ENCODE measurements around the genes EGFL6, GEMIN8 and PIR.

- PRO-cap, result no peak
Observed at GRCh38 chrX:11135122-11135838, 24.1 kb downstream of the HCCS start.

- PRO-cap, result no peak
Observed at GRCh38 chrX:11316051-11316718, 23.0 kb downstream of the AMELX start.

- PRO-cap, result bidirectional peak, plus-strand start at chrX:11757794, minus-strand start at chrX:11757724
Observed at GRCh38 chrX:11757403-11757959, 556 bp upstream of the MSL3 start.

DNA sequence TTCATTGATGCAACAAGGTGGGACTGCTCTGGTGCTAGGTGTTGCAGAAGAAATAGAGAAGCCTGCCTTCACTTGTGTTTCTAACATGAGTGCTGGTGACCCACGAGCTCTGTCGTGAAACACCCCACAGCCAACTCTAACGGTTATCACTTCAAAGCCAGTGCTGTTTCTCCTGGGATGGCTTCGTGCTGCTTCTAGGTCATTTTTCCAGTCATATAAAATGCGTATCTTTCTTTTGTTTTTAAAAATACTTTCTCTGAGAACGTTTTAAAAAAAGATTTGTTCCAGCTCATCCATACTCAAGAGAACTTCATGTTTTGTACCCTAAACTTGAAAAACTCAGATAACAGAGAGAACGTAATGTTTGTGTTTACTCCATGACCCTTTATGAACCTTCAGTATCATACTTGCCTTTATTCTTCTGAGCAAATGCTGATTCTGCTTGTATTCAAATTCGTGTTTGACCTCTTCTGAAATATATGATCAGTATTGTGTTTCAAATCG is 18.7 kb upstream of the PRPS2 start:
- PRO-cap, result no peak

GRCh38 chrX:12791617-12792648 is 721 bp downstream of the PRPS2 start:
- PRO-cap, result bidirectional peak, plus-strand start at chrX:12791785, minus-strand start at chrX:12791717

DNA sequence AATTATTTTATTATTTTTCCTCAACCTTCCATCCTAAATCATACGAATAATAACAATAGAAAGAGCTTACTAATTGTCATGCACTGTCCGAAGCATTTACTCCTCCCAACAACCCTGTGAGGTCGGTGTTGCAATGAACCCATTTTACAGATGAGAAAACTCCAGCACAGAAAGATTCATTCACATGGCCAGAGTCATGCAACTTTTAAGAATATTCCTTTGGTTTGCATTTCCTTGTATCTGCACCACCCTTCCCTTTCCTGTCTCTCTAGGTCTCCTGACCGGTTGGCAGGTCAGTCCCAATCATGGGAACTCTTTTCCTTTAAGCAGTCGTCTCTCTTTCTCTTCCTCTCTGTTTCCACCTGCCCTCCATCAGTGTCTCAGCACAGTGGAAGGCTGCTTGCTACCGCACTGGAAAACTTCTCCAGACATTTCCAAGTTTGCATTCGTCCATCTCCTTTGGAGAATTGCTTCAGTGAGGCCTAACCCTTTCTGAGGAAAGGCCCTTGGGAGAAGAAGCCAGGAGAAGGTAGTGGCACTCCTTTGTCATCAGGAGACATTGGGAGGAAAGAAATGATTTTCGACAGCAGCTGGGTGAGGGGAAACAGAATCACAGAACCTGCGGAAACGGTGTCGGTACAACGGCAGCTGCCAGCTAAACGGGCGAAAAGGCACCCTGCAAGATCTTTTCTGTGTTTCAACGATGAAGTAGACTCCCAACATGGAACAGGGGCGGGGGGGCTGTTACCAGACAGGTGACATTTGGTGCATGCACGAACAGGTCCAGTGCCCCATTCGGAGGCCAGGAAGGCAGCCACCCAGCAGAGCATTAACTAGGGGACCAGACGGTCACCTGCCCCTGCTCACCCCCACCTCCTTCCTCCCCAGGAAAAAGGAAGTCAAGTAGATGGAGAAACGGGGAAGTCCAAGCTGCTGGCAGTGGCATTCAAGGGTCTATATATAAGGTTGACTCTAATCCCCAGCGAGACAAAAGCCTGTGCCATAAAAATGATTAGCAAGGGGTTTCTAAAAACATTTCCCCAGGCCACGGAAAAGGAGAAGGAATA is 1.7 kb upstream of the TMSB4X start:
- PRO-cap, result unidirectional peak, plus-strand start at position 375 of the sequence; unidirectional peak, plus-strand start at position 794 of the sequence

- PRO-cap, result bidirectional peak, plus-strand start at chrX:12978440, minus-strand start at chrX:12978400
Observed at GRCh38 chrX:12977737-12978600, 3.1 kb downstream of the TMSB4X start.

GRCh38 chrX:13029752-13030899 is 14.3 kb downstream of the FAM9C start:
- PRO-cap, result no peak

DNA sequence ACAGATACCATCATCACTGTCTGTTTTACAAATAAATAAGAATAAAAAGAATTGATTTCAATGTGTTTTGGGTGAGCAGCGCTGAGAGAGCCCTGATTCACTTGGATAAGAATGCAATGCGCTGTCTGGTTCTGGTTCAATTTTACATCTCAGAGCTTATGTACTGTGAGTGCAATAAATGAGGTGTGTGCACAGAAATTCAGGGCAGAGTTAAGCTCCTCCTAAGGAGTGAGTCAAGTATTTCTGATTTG is 11.3 kb downstream of the FAM9C start:
- PRO-cap, result no peak

GRCh38 chrX:13419845-13420250 is 100.0 kb upstream of the ATXN3L start:
- PRO-cap, result no peak

DNA sequence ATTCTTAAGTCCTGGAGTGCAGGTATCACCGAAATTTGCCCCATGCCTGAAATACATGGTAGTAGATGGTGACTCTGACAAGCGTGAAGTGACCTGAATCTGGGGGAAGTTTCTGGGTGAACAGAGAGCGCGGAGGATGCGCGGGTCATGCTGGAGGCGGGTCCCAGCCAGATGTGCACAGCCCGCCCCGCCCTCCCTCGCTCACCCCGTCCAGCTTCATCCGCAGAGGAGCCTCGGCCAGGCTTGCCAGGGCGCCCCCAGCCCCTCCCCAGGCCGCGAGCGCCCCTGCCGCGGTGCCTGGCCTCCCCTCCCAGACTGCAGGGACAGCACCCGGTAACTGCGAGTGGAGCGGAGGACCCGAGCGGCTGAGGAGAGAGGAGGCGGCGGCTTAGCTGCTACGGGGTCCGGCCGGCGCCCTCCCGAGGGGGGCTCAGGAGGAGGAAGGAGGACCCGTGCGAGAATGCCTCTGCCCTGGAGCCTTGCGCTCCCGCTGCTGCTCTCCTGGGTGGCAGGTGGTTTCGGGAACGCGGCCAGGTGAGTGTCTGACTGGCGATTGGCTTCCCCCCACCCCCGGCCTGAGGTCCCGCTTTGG is at the start of gene EGFL6:
TSS of gene EGFL6 (plus strand) at position 200 of the 592 bp plus-strand sequence.
- PRO-cap, result no peak

DNA sequence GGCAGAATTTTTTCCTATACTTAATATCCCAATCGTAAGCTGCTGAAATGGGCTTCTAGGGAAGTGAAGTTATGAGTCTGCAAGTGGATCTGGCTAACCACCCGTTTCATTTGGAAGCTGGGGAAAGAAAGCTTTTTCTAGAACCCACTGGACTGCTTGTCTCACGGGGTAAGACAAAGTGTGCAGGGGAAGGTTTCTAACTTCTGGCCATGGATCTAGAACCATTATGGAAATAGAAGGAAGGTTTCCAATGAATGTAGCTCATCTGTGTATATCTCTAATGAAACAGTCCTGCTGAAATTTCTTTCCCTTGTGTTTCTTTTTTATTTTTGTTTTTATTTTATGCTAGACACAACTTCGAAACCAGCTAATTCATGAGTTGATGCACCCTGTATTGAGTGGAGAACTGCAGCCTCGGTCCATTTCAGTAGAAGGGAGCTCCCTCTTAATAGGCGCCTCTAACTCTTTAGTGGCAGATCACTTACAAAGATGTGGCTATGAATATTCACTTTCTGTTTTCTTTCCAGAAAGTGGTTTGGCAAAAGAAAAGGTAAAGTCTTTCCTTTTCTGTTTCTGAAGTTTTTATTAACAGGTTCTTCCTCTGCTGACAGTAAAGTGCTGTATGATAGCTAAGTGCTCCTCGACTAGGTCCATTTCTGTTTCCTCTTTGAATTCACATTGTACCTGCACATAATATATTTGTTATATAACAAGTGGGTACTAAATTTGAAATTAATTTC is 1.8 kb downstream of the OFD1 start:
- PRO-cap, result no peak

DNA sequence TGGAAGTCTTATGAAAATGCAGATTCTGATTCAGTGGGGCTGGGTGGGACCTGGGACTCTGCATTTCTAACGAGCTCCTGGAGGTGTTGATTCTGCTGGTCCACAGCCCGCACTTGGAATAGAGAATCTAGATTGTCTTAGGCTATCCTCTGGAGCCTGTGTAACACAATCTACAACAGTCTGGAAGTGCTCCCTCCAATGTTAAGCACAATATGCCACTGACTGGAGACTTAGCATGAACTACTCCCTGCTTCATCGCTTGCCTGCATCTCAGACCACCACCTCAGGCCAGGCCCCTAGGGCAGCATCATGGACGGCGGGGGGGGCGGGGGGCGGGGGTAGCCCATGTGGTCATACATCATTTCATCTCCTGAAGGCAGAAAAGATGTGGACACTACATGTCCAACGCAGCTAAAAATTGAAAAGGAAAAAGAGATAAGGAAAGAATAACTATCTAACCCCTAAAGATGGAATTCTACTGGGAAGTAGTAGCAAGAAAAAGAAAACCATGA is 12.7 kb downstream of the GPM6B start:
- PRO-cap, result no peak

- PRO-cap, result bidirectional peak, plus-strand start at chrX:13938786, minus-strand start at chrX:13938638
Observed at GRCh38 chrX:13937984-13939044, 91.4 kb downstream of the GEMIN8 start.

DNA sequence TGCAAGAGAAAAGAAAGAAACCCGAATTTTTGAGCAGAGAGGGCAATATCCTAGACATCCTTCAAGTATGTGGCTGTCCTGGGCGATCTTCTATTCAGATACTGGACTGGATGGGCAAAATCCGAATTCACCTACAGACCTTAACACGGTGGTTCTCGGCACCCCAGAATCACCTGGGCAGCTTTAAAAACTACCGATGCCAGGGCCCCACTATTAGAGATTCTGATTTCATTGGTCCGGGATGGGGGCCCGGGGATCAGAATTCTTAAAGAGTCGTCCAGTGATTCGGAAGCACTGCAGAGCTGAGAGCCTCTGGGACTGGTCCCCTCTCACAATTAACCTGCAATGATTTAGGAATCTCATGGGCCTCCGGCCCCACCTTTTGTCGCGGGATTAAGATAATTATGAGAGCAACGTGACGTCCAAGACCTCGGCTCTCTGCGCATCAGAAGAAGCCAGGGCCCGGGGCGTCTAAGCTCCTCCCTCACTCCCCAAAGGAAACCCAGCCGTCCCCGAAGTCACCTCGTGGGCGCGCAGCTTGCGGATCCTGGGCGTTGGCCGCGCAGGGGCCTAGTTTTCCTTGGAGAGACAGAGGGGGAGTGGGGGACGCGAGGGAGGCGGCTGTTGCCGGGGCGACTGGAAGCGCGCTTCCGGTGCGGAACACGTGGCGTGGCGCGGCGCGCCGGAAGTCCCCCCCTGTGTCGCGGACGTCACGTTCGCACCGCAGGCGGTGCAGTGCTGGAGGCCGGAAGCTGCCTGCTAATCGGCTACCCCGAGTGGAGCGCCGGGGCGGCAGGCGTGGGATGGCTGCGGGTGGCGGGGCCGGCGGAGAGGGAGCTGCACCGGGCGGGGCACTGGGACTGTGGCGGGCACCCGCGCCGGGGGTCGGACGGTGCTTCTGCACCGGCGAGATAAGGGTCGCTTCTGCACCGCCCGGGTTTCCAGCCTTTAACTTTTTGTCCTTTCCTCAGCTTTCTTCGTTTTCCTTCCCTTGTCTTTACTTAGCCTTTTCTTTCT is at the start of gene GEMIN8:
TSS of gene GEMIN8 (minus strand) at position 638 of the 1,017 bp plus-strand sequence.
- PRO-cap, result unidirectional peak, minus-strand start at position 347 of the sequence; bidirectional peak, plus-strand start at position 713 of the sequence, minus-strand start at position 549 of the sequence

DNA sequence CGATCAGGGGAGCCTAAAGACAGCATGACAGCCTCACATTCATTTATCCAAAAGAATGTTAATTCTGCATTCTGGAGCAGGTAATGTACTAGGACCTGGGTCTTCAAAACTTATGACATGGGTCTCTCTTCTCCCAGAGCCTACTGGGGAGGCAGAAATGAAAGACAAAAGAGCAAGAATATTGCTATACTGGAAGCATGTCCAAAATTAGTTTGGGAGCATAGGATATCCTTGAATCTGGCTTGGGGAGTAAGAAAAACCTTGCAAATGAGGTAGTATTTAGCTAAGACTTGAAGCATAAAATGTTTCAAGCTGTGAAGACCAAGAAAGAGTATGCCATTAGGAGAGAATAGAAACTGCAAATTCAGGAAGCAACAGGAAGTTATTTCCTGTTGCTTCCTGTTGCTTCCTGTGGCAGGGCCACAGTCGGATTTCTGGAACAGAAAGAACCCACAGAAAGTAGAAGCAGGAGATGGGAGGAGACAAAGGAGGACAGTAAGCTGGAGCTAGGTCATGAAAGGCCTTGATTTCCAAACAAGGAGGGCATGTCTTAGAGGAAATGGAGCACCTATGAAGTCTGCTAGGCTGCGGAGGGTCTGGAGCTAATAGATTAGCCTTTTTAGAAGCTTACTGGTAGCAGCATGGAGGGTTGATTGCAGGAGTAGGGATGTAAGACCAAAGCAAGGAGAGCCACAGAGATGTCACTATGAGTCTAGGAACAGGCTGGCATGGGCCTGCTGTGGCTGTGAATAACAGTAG is 17.3 kb downstream of the ASB11 start:
- PRO-cap, result unidirectional peak, plus-strand start at position 462 of the sequence

GRCh38 chrX:15301854-15302324 is 13.6 kb downstream of the ASB11 start:
- PRO-cap, result no peak

DNA sequence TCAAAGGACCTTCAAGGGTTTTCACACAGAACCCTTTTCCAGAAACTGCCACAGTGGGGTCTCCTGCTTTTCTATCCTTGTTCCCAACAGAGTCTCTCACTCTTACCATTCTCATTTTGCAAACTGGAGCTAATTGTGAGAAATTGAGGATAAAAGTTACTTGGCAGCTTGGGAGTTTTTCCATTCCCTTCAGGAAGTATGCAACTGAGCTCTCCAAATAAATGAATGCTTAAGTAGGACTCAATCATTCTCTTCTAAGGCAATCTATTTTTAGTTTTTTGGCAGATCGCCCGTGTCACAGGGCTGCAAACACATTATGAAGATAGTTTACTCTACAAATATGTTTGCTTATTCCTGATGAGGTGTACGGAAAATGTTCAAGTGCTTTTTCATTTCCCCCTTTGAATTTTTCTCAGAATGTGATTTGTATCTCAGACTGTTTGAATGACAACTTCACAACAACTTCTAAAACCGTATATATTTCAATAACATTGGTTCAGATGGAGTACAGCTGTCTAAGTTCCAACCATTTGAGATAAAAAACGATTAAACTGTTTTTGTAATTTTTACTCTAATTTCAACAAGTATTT is 5.3 kb downstream of the ASB11 start:
- PRO-cap, result no peak

DNA sequence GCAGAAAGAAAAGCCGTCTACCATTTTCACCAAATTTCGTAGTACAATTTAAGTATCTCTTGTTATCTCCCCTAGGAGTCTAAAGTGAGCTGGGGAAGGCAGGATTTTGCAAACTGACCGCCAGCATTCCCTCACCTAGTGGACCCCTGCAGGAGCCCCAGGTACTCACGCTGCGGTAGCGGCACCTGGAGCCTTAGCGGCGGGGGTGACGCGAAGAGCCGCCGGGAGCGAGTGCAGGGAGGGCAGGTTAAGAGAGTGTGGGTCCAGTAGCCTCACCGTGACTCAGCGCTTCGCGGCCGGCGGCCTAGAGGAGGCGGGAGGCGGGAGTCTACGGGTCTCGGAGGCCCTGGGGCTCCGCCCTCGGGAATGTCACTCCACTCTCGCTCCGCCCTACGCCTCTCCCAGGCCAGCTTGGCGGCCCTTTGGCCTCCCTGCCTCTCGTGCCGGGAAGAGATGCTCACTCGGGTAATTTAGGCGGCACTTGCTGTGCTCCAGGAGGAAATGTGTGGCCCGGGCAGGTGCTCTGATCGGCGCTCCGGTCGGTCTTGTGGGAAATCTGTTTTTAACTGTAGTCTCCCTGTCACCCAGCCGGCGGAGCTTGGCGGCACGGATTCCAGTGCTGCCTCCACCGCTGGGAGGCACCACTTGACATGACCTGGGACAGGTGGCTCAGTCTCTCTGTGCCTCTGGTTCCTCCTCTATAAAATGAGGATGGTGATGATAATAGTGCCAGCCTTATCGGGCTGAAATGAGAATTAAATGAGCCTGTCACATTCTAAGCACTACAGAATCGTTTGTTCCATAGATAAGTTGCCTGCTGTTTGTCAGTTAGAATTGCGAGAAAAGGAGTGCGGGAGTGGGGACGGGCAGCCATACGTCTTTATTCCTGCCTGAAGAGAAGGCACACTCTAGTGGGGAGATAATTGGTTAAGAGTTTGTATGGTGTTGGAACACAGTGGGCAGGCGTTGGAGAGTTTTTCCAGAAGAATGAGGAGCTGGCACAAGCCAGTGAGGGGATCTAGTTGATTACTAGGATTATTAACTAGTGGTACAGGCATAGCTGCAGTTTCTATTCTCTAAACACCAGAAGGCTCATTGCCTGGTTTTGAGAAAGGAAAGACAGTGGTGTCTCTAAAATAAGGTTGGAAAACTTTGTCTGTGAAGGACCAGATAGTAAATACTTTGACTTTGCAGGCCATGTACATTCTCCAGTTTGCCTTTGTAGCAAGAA is at the start of gene PIR:
TSS of gene PIR (minus strand) at position 313 of the 1,231 bp plus-strand sequence.
- PRO-cap, result bidirectional peak, plus-strand start at position 395 of the sequence, minus-strand start at position 284 of the sequence

DNA sequence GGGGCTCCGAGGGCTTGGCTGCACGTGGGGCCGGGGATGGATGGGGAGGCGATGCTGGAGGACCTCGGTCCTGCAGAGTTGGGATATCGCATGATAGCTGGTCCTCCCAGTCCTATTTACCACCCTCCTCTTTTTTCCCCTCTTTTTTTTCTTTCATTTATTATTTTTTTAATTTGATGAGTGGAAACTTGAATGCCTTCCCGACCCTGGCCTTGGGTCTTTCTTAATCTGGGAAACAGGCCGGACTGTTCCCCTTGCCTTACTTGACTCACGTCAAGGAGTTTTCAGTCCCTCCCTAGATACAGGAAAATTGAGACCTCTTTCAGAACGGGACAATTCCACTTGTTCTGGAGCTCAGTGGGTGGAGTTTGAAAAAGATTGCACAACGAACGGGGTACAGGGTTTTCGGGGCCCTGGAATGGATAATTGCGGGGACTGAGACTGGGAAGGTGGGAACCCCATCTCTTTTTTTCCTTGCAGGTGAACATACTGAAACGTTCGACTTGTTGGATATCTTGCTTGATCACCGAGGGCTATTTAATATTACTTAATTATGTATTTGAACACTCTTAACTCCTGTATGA is 1.1 kb downstream of the TXLNG start:
- PRO-cap, result unidirectional peak, minus-strand start at position 88 of the sequence; bidirectional peak, plus-strand start at position 425 of the sequence, minus-strand start at position 270 of the sequence